A375 (cell line): ENCODE measurements around a stretch of chr4.

DNA sequence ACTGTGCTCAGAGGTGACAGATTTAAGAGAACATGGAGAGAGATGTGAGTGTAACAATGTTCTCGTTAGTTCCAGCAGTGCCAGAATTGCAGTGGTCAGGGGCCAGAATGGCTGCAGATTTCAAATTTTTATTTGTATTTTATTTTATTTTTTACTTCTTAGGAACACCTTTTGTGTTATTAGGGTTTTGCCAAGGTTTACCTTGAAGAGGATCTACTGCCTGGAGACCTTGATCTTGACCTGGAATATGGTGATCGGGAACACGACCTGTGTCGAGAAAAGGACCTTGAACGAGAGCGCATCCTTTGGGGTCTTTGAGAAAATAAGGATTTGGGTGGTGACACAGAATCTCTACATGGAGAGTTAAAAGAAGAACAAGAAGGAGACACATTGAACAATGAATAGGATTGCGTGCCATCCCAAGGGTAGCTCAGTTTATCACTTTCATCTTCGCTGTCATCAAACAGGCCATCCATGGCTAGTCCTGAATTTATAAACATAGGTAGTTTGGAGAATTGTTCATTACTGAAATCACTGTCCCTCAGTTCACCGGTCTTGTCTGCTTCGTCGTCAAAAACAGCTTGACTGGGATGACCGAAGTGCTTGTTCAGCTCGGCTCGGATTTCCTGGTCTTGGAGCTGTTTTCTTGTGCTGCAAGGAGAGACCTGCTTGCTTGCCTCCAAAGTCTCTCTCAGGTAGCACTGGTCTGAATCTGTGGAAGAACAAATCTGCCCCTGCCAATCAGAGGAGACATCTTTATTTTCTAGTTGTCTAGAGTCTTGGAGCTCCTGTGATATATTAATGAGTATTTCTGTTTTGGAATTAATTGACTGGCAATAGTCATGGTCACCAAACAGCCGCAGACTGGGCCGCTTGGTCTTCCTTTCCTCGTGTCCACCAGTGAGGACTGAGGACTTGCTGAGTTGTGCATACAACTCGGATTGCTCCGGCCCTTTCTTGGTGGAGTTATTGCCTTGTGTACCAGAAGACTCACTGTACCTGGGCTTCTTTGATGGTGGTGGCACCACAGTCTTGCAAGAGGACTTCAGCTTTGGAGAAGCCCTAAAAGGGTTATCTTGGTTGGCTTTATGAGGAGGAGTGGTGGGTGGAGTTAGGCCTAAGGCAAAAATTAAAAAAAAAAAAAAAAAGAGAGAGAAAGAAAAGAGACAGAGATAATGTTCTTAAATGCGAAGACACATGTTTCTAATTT, 76.0 kb downstream of the PPARGC1A start:
- RAMPAGE, long total RNA: no peak

DNA sequence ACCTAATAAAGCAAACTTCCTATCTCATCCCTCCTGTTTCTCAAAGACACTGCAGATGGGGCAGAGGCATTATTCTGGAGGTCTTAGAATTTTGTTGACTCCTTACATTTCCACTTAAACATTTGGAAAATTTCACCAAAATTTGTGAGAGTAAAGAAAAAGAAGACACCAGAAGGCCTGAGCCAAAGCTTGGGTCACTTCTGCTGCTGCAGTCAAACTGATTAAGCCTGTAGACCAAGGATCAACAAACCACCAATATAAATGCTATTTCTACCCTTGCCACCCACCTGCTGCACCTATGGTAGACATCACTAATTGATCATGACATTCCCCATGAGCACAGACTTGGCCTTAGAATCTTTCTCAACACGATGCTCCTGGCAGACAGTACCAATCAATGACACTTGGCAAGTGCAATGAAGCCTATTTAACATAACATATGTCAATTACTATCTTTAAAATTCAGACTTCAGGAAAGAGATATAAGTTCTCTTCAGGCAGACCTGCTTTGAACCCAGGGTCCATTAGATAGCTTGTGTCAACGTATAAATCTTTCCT, 69.0 kb downstream of the PPARGC1A start:
- RAMPAGE, long total RNA: no peak

- RAMPAGE, long total RNA: no peak
These were observed 13.6 kb downstream of the PPARGC1A start for GRCh38 chr4:23876066-23876769.

DNA sequence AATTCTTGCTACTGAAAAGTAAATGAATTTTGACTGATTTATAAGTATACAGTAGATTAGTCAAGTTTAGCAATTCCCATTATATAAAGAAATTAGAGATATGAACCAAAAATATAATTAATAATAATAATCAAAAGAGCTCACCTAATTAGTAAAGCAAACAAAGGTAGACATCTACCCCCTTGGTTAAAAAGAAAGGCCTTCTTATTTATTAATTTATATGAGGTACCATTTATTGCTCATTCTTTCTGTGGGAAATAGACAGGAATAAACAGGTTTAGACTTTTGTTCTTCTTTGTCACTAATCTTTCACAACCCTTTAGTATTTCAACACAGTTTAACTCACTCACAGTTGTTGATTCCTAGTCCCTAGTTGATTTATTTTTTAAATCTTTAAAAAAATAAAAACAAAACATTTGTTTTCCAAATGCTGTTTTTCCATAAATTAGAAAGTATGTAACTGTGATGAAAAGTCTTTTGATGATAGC, 5.6 kb downstream of the PPARGC1A start:
- RAMPAGE, long total RNA: no peak

DNA sequence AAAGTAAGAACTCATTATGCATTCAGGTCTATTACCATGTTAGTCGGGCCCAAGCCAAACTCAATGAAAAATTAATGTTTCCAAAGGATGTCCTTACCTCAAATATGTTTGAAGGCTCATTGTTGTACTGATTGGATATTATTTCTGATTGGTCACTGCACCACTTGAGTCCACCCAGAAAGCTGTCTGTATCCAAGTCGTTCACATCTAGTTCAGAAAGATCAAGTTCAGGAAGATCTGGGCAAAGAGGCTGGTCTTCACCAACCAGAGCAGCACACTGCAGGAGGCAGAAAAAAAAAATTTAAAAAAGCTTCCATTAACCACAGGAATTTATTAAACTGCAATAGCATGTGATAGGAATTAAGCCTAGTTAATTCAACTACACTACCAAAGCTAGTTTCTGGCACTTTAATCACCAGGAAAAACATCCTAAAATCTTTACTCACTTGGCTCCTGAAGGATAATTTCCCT, 5.2 kb downstream of the PPARGC1A start:
- RAMPAGE, long total RNA: no peak

- RAMPAGE, long total RNA: no peak
These were observed 1.6 kb downstream of the PPARGC1A start for GRCh38 chr4:23888353-23888583.

- RAMPAGE, long total RNA: no peak
These were observed 247.9 kb upstream of the PPARGC1A start for GRCh38 chr4:24137608-24138199.

- RAMPAGE, long total RNA: no peak
These were observed 336.7 kb upstream of the PPARGC1A start for GRCh38 chr4:24226458-24227101.

DNA sequence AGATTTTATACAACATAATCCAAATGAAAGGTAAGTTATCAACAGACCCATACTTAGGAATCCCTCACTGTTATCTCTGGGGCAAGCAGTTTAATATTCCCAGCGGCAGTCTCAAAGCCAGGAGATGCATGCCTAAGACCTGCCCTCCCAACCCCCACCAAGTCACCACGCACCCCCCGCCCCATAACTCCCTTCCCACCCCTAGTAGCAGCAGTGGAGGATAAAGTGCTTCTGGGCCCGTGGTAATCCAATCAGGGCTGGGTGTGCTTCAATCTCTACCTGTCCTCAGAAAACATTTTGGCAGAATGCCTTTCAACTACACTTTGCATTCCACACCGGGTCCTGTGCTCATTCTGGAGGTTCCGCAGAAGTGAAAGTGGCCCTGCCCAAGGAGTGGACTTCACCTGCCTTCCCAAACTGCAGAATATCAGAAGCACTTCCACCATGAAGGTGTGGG, 322.4 kb downstream of the DHX15 start:
- RAMPAGE, long total RNA: no peak

- RAMPAGE, long total RNA: no peak
These were observed 62.5 kb downstream of the DHX15 start for GRCh38 chr4:24521719-24522390.

DNA sequence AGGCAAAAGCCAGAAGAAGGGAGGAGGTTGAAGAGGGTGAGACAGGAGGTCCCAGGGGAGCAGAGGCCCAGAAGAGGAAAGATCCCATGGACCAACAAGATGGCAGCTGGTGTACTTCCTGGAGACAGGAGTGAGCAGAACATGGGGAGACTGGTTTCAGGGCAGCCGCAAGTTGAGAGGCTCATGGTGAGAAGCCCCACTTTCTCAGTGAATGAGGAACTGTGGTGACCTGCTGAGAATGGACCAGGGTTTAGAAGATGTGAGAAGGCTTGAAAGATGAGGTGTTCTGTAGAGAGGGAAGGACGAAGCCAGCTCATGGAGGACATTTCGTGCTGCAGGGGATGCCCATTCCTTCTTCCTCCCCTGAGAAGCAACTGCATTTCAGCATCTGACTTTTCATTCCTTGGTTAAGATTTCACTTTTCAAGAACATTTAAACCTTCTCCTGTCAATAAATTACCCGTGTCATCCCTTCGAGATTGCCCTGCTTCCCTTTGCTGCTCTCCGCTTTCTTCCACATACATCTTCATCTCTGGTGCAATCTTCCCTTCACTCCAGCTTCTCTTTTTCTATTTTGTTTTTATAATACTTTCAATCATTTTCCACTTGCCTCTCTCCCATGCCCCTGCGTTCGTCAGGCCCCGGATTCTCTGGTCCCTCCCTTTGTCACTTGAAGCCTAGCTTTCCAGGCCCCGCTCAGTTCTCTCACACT, 34.7 kb downstream of the SOD3 start:
- RAMPAGE, long total RNA: no peak

GRCh38 chr4:24990962-24991438, 39.7 kb downstream of the LGI2 start:
- RAMPAGE, long total RNA: no peak

DNA sequence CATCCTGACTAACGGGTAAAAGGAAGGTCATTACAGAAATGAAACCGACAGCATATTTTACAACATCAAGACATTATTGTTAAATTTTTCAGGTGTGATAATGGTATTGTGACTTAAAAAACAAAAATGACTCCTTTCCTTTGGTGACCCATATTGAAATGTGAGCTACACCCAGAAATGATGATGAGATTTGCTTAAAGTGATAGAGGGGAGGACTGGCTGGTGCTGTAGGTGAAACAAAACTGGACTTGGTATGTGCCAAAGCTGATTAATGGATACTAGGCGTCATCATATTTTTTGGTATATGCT, 44.4 kb downstream of the SEPSECS start:
- RAMPAGE, long total RNA: no peak

- RAMPAGE, long total RNA: no peak
These were observed 80.7 kb downstream of the SEL1L3 start for GRCh38 chr4:25781935-25782653.

- RAMPAGE, long total RNA: no peak
These were observed 17.4 kb upstream of the SEL1L3 start for GRCh38 chr4:25880113-25880698.

GRCh38 chr4:26022007-26022836, 108.2 kb downstream of the SMIM20 start:
- RAMPAGE, long total RNA: no peak

DNA sequence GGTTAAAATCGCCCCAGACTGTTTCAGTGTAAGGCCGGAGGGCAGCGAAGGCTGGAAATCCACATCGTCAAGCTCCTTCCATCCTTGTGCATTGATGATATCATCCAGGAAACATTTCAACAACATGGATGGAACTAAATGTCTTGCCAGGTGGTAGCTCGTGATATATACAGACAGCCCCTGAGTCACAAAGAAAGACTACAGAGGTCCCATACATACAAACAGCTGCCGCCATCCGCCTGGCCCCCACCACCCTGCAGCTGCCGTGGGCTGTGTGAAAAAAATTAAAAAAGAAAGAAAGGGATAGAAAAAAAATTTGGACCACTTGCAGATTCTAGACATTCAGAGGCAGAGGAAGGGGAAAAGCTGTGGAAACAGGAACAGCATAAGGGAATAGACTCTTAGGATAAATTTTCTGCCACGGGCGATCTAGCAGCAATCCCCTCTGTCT, 148.8 kb upstream of the RBPJ start:
- RAMPAGE, long total RNA: no peak

GRCh38 chr4:26220599-26220944, 100.2 kb upstream of the RBPJ start:
- RAMPAGE, long total RNA: no peak

- RAMPAGE, long total RNA: no peak
These were observed 1.3 kb upstream of the RBPJ start for GRCh38 chr4:26319460-26319907.

DNA sequence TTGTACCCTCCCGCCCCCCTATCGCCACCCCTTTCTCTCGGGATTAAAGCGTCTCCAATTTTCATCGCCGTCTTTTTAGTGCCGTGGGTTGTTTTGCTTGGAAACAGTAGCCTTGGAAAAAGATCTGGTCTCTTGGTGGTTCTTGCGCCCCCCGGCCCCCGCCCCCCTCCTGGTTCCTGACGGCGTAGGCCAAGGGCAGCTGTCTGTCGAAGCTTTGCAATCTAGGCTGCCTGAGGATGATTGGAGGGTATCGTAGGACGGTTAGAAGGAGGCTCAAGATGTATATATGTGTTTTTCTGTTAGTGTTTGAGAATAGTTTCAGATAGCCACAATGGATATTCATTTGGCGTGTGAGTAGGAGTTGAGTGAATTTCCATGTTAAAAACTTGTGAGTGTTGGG, 1.1 kb downstream of the RBPJ start:
- RAMPAGE, long total RNA: no peak